IMR-90 (cell line): ENCODE measurements around a stretch of chrX.

DNA sequence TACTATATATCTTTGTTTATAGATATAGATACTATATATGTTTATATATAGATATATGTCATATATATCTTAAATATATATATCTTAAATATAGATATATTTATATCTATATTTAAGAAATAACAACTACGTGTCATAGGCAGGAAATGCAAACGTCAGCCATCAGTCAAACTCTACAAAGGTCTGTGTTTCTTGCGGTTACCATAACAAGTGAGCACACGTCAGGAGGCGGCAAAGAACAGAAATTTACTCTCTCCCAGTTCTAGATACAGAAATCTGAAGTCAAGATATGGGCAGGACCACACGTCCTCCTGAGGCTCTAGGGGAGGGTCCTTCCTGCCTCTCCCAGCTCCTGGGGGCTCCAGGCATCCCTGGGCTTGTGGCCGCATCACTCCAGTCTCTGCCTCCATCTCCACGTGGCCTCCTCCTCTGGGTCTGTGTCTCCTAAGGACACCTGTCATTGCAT is 6.5 kb downstream of the PLCXD1 start:
- RRBS, result no CpG with 5 or more reads among the region's 8 CpGs
CAGE:
- cytosol, long polyA plus RNA, result no peak
- long polyA plus RNA, result no peak
- nucleus, long polyA plus RNA, result no peak

DNA sequence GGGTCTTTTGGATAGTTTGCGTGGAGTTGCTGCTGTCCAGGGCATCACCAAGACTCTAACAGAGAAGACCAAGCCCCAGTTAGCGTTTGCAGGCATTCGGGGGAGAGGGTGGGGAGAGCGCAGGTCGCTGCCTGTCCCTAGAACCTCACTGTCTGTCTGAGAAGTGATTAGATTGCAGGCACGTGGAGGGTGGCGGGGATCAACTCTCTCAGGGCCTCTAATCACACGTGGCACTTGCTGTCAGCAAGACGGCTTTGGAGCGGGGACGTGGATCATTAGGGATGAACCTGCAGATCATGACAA is 85.3 kb upstream of the SHOX start:
- RRBS, result no CpG with 5 or more reads among the region's 11 CpGs
CAGE:
- cytosol, long polyA plus RNA, result no peak
- long polyA plus RNA, result no peak
- nucleus, long polyA plus RNA, result no peak

GRCh38 chrX:1060227-1060538 is 152.3 kb downstream of the CRLF2 start:
- RRBS, result no CpG with 5 or more reads among the region's 10 CpGs
CAGE:
- cytosol, long polyA plus RNA, result no peak
- long polyA plus RNA, result no peak
- nucleus, long polyA plus RNA, result no peak

- RRBS, result 97% methylated on average over 17 of the region's 38 CpGs
CAGE:
- cytosol, long polyA plus RNA, result no peak
- long polyA plus RNA, result no peak
- nucleus, long polyA plus RNA, result no peak
Measured at GRCh38 chrX:1386971-1387493, 4.9 kb downstream of the SLC25A6 start.

DNA sequence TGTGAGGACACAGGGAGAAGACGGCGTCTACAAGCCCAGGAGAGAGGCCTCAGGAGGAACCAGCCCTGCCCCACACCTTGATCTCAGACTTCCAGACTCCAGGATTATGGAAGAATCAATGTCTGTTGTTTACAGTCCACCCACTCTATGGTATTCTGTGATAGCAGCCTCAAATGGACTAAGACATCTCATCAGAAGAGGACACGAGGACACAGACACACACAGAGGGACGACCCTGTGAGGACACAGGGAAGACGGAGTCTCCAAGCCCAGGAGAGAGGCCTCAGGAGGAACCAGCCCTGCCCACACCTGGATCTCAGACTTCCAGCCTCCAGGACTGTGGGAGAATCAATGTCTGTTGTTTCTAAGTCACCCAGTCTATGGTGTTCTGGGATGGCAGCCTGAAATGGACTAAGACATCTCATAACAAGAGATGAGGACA is 3.7 kb downstream of the SLC25A6 start:
- RRBS, result no CpG with 5 or more reads among the region's 5 CpGs
CAGE:
- cytosol, long polyA plus RNA, result no peak
- long polyA plus RNA, result no peak
- nucleus, long polyA plus RNA, result no peak

GRCh38 chrX:1424510-1425058 is 28.1 kb downstream of the ASMTL start:
- RRBS, result no CpG with 5 or more reads among the region's 3 CpGs
CAGE:
- cytosol, long polyA plus RNA, result no peak
- long polyA plus RNA, result no peak
- nucleus, long polyA plus RNA, result no peak

- RRBS, result no CpG with 5 or more reads among the region's 28 CpGs
CAGE:
- cytosol, long polyA plus RNA, result no peak
- long polyA plus RNA, result no peak
- nucleus, long polyA plus RNA, result no peak
Measured at GRCh38 chrX:1481435-1482523, 29.1 kb upstream of the ASMTL start.

GRCh38 chrX:1591959-1592278 is 515 bp downstream of the AKAP17A start:
- RRBS, result 2% methylated on average over 3 of the region's 19 CpGs
CAGE:
- cytosol, long polyA plus RNA, result no peak
- long polyA plus RNA, result no peak
- nucleus, long polyA plus RNA, result no peak

DNA sequence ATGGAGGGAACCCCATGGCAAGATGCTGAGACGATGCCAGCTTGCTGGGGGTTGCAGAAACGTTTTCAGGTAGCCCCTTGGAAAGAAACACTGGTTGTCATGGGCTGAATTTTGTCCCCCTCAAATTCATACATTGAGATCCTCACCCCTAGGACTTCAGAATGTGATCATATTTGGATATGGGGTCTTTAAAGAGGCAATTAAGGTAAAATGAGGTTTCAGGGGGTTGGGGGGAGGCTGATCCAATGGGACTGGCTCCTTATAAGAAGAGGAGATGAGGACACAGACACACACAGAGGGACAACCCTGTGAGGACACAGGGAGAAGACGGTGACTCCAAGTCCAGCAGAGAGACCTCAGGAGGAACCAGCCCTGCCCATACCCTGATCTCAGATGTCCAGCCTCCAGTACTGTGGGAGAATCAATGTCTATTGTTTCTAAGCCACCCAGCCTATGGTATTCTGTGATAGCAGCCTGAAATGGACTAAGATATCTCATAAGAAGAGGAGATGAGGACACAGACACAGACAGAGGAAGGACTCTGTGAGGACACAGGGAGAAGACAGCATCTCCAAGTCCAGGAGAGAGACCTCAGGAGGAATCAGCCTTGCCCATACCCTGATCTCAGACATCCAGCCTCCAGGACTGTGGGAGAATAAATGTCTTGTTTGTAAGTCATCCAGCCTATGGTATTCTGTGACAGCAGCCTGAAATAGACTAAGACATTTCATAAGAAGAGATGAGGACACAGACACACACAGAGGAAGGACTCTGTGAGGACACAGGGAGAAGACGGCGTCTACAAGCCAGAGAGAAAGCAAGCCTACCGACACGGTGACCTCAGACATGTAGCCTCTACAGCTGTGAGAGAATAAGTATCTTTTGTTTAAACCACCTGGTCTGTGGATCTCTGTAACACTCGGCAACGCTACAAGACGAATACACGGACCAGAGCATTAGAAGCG is 112.3 kb downstream of the DHRSX start:
- RRBS, result no CpG with 5 or more reads among the region's 12 CpGs
CAGE:
- cytosol, long polyA plus RNA, result no peak
- long polyA plus RNA, result no peak
- nucleus, long polyA plus RNA, result no peak

GRCh38 chrX:2445457-2445822 is 55.3 kb downstream of the DHRSX start:
- RRBS, result no CpG with 5 or more reads among the region's 9 CpGs
CAGE:
- cytosol, long polyA plus RNA, result no peak
- long polyA plus RNA, result no peak
- nucleus, long polyA plus RNA, result no peak

GRCh38 chrX:2451430-2452505 is 49.0 kb downstream of the DHRSX start:
- RRBS, result no CpG with 5 or more reads among the region's 34 CpGs
CAGE:
- cytosol, long polyA plus RNA, result no peak
- long polyA plus RNA, result no peak
- nucleus, long polyA plus RNA, result no peak

- RRBS, result 9% methylated on average over 2 of the region's 19 CpGs
CAGE:
- cytosol, long polyA plus RNA, result no peak
- long polyA plus RNA, result no peak
- nucleus, long polyA plus RNA, result no peak
Measured at GRCh38 chrX:2497864-2499138, 2.5 kb downstream of the DHRSX start.

DNA sequence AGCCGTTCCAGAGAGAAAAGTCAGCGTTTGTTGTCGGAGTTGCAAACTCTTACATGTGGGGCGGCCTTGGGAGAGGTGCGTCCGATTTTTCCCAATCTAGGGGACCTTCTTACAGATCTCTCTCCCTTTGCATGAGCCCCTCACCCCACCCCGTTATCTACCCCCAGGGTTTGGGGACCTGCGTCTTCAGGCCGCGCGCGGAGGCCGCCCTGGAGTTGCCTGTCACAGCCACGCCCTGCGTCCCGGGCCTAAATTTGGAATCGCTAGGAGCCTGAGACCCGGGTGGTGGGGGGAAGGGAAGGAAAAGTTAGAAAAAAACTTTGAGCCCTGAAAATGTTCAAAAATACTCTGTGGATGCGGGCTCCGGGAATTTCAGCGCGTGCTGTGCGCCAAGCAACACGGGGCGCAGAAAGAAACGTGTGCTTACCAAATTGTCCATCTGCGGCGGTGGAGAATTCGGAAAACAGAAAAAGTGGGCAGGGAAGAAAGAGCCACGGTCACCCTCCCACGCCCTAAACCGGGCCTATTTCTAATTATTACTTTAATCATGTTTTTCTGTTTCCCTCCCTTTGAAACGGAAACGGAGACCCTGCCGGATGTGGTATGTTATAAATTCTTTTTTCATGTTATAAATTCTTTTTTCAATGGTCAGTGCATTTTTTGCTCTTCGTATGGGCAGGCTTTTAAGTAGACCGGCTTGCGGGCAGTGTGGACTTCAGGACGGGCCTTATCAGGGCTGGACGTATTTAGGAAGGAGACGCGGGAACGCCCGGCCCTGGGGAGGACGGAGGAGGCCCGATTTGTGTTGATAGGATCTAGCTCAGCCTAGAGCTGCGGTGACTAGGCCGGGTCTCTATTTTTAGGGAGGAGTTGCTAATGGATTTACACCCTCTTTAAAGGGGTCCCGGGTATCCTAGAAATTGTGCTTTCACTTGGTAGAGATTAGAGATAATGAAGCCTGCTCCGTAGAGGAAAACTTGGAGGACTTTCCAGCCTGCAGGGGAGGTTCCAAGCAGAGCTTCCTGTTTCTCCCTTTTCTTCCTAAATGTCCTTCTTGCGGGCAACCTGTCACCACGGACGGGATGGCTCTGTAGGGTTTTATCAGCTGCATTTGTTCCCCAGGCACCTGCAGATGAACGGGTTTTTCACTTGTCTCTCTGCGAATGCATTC is 911 bp downstream of the CD99 start:
- RRBS, result 3% methylated on average over 17 of the region's 55 CpGs
CAGE:
- cytosol, long polyA plus RNA, result no peak
- long polyA plus RNA, result no peak
- nucleus, long polyA plus RNA, result no peak

DNA sequence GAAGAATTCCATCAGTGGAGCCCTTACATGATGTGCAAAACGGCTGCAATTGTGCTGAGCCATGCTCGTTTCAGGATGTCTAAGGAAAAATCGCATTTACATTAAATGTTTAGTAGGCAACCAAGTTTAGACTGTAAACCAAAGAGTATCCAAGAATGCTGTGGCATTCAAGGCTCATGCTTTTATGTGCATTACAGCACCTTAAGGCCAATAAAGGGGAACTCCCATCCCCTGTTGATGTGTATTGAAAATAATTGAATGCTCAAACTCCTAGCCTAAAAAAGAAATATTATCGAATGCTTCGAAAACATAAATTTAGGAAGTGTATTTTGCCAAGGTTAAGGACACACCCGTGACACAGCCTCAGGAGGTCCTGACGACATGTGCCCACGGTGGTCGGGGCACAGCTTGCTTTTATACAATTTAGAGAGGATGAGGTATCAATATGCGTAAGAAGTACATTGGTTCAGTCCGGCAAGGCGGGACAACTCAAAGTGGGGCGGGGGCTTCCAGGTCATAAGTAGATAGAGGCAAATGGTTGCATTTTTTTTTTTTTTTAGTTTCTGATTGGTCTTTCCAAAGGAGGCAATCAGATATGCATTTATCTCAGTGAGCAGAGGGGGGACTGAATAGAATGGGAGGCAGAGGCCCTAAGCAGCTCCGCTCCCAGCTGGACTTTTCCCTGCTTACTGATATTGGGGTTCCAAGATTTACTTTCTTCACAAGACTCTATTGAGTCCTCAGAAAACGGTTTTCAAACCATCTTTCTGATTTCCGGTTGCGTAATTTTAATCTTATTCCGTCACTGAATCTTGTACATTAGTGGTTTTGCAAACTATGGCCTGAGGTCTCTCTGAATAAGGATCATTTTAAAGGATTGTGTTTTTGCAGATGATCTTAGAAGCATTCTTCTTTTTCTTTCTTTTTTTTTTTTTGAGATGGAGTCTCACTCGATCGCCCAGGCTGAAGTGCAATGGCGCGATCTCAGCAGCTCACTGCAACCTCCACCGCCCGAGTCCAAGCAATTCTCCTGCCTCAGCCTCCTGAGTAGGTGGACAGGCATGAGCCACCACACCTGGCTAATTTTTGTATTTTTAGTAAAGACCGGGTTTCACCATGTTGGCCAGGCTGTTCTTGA is 35.5 kb downstream of the GYG2 start:
- RRBS, result no CpG with 5 or more reads among the region's 25 CpGs
CAGE:
- cytosol, long polyA plus RNA, result no peak
- long polyA plus RNA, result no peak
- nucleus, long polyA plus RNA, result no peak

GRCh38 chrX:2897291-2898641 is 31.4 kb downstream of the ARSD start:
- RRBS, result no CpG with 5 or more reads among the region's 34 CpGs
CAGE:
- cytosol, long polyA plus RNA, result no peak
- long polyA plus RNA, result no peak
- nucleus, long polyA plus RNA, result no peak

GRCh38 chrX:2968013-2968655 is 4.0 kb upstream of the ARSL start:
- RRBS, result no CpG with 5 or more reads among the region's 22 CpGs
CAGE:
- cytosol, long polyA plus RNA, result no peak
- long polyA plus RNA, result no peak
- nucleus, long polyA plus RNA, result no peak

DNA sequence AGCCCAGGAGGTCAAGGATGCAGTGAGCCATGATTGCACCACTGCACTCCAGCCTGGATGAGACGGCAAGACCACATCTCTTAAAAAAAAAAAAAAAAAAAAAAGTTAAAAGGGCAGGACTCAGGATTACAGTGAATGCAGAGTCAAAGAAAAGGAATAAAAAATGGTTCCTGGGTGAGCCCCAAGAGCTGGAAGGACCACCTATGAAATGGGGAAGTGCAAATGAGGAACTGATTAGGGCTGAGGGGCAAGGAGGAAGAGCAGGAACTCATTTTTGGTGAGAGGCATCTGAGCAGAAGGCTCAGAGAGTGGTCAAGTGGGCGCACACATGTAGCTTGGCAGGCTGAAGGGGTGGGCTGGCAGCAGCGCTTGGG is 49.9 kb downstream of the PRKX start:
- RRBS, result no CpG with 5 or more reads among the region's 3 CpGs
CAGE:
- cytosol, long polyA plus RNA, result no peak
- long polyA plus RNA, result no peak
- nucleus, long polyA plus RNA, result no peak

- RRBS, result 15% methylated on average over 12 of the region's 45 CpGs
CAGE:
- cytosol, long polyA plus RNA, result no peak
- long polyA plus RNA, result no peak
- nucleus, long polyA plus RNA, result no peak
Measured at GRCh38 chrX:3815991-3816971, 102.8 kb upstream of the PRKX start.

DNA sequence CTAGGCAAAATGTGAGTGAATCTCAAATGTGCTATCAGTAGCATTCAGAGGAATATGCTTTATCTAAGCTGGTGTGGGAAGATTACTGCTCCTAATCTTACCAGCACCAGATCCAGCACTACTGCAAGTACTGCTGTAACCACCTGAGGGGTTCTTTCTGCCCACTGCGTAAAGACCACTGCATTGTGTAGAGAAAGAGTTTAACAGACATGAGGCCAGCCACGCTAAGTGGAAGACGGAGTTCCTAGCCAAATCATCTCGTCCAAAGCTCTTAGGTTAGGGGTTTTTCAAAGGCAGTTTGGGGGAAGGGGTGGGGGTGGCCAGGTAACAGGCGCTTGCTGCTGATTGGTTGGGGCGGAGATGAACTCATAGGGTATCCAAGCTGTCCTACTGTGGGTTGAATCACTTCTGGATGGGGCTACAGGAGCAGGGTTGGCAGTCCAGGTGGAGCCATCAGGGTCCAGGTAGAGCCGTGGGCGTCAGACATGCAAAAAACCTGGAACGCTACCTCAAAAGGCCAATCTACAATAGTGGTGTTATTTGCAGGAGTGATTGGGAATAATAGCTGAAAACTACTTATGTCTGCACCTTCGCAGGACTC is 579.8 kb downstream of the NLGN4X start:
- RRBS, result no CpG with 5 or more reads among the region's 10 CpGs
CAGE:
- cytosol, long polyA plus RNA, result no peak
- long polyA plus RNA, result no peak
- nucleus, long polyA plus RNA, result no peak

- RRBS, result no CpG with 5 or more reads among the region's 14 CpGs
CAGE:
- cytosol, long polyA plus RNA, result no peak
- long polyA plus RNA, result no peak
- nucleus, long polyA plus RNA, result no peak
Measured at GRCh38 chrX:6778748-6779278, 243.9 kb upstream of the VCX3A start.